Anterior vena cava (tissue), 1 donor: ENCODE measurements around a stretch of chr2.

DNA sequence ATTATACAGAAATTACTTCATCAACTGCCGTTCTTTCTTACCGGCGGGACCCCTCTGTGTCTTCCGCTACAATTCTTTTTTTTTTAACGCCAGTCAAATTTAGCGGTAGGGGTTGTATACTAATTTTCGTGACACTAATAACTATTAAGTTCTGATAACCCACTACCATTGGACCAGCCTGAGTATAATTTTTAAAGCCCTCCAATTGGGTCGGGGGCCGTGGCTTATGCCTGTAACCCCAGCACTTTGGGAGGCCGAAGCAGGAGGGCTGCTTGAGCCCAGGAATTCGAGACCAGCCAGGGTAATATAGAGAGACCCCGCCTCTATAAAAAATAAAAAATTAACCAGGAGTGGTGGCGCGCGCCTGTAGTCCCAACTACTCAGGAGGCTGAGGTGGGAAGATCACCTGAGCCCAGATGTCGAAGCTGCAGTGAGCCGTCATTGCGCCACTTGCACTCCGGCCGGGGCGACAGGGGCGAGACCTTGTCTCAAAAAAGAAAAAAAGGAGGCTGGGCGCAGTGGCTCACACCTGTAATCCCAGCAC lies 1.3 kb downstream of the CLK1 start:
- PRO-cap, result no peak

DNA sequence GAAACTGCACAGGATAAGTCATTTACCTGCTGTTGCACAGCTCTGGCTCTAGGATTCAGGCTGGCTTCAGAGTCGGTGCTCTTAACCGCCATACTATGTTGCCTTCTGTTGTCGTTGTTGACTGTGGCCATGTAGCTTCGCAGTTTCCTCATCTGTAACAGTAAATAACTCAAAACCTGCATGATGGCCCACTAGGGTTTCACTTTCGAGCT lies 538 bp downstream of the NIF3L1 start:
- PRO-cap, result no peak

GRCh38 chr2:201132229-201133378 lies 16.6 kb downstream of the CFLAR start:
- PRO-cap, result no peak

GRCh38 chr2:201136674-201137353 lies 20.9 kb downstream of the CFLAR start:
- PRO-cap, result no peak

- PRO-cap, result no peak
Observed at GRCh38 chr2:201156538-201156948, 26.4 kb upstream of the CASP10 start.

GRCh38 chr2:201168200-201169017 lies 14.5 kb upstream of the CASP10 start:
- PRO-cap, result no peak

GRCh38 chr2:201183842-201184342 lies 951 bp downstream of the CASP10 start:
- PRO-cap, result unidirectional peak, minus-strand start at chr2:201183938

DNA sequence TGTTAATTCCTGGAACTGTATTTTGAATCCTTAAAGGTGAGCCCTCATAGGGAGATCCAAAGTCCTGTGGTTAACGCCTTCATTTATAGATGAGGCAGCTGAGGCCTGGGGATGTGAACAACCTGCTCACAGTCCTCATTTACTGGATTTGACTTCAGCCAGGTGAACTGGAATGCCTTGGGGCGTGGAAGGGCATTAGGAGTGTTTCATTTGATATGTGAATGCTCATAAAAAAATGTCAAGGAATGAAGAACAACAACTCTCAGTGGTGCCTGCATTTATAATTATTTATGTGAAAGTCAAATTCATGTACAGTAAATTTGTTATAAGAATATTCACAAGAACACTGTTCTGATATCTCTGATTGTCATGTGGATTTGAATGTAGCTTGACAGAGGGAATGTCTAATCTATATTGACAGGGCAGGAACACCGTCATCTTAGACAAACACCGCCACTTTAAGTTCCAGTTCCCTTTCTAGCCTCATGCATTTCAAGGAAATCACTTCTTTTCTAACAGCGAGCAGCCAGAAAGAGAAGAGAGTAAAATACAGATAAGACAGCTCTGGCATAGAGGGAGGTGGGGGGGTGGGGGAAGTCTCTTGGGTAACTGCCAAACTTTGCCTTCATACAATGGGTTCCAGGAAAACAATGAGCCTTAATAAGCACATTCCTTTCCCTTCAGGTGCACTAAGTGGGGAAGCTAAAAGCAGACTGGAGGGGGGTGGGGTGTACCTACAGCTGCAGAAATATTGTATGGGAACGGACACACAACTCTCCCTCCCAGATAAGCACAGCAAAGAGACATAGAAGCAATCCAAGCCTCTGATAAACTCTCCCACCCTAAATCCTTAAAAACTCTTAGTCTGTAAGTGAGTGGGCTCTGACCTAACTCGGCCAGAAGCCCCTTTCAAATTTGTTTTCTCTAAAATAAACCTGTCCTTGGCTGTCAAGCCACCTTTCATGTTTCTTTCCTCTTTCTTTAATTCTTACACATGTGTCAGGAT lies 37.1 kb downstream of the CASP10 start:
- PRO-cap, result no peak

GRCh38 chr2:201234251-201234570 lies 26.1 kb upstream of the CASP8 start:
- PRO-cap, result no peak

- PRO-cap, result no peak
Observed at GRCh38 chr2:201252490-201252854, 7.9 kb upstream of the CASP8 start.

GRCh38 chr2:201280529-201280772 lies 20.1 kb downstream of the CASP8 start:
- PRO-cap, result no peak

- PRO-cap, result no peak
Observed at GRCh38 chr2:201432126-201432556, 19.1 kb downstream of the TRAK2 start.

- PRO-cap, result no peak
Observed at GRCh38 chr2:201696155-201696752, 2.2 kb downstream of the MPP4 start.

DNA sequence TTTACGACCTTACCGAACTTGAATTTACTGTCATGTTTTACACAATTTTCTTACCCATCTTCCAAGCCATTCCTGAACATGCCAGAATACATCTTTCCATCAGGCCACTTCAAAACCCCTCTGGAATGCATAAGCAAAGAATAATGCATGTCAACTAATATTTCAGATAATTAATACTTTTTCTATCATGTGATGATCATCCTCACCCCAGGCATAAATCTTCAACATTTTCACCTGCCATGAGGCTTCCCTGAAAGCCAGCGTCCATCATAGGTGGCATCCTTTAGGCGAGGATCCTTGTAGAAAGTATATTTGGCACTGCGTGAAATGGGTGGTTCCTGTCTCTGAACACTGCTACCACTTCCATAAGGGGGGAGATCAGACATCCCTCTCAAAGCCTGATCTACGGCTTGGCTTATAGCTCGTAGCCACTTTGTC lies 28.0 kb upstream of the MPP4 start:
- PRO-cap, result no peak

DNA sequence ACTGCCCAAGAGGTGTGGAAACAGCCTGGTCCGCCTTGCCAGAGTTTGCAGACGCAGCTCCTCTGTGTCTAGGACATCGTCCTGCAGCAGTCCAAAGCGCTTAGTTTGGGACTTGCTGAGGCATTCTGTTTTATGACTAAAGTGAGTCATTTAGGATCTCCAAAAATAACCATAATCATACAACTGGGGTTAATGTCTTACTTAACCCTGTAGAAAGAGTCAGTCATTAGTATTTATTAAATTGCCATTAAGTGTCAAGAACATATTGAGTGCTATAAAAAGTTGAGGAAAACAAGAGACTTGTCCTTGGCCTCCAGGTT lies 74.8 kb downstream of the CDK15 start:
- PRO-cap, result unidirectional peak, minus-strand start at position 102 of the sequence

DNA sequence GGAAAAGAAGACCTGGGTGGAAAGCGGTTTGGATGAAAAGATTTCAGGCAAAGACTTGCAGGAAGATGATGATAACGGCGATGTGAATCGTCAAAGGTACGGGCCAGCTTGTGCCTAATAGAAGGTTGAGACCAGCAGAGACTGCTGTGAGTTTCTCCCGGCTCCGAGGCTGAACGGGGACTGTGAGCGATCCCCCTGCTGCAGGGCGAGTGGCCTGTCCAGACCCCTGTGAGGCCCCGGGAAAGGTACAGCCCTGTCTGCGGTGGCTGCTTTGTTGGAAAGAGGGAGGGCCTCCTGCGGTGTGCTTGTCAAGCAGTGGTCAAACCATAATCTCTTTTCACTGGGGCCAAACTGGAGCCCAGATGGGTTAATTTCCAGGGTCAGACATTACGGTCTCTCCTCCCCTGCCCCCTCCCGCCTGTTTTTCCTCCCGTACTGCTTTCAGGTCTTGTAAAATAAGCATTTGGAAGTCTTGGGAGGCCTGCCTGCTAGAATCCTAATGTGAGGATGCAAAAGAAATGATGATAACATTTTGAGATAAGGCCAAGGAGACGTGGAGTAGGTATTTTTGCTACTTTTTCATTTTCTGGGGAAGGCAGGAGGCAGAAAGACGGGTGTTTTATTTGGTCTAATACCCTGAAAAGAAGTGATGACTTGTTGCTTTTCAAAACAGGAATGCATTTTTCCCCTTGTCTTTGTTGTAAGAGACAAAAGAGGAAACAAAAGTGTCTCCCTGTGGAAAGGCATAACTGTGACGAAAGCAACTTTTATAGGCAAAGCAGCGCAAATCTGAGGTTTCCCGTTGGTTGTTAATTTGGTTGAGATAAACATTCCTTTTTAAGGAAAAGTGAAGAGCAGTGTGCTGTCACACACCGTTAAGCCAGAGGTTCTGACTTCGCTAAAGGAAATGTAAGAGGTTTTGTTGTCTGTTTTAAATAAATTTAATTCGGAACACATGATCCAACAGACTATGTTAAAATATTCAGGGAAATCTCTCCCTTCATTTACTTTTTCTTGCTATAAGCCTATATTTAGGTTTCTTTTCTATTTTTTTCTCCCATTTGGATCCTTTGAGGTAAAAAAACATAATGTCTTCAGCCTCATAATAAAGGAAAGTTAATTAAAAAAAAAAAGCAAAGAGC lies 3.3 kb downstream of the FZD7 start:
- PRO-cap, result bidirectional peak, plus-strand start at position 840 of the sequence, minus-strand start at position 697 of the sequence

DNA sequence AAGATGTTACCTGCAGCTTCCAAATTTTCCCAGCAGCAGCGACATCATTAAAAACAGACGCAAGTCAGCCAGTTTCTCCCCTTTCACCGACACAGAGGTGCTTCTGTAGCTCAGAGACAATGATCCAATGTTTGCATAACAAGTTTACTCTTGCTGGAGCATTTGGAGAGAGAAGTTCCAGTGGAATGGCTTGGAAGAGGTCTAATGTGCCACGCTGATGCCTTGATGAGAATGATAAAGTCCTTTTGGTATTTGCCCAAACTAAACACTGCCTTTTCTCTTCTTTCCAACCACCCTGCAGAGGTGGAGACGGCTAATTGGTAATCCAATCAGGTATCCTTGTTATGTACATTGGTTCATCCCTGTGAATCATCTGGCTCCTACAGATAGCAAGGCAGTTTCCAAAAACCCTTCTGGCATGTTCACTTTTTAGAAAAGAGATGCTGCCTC lies 40.5 kb downstream of the KIAA2012 start:
- PRO-cap, result no peak

- PRO-cap, result no peak
Observed at GRCh38 chr2:202161397-202161918, 76.9 kb downstream of the SUMO1 start.

GRCh38 chr2:202288864-202289091 lies 23.2 kb downstream of the NOP58 start:
- PRO-cap, result no peak

- PRO-cap, result unidirectional peak, plus-strand start at chr2:202375189; bidirectional peak, plus-strand start at chr2:202375886, minus-strand start at chr2:202375716
Observed at GRCh38 chr2:202374932-202375937, 892 bp upstream of the BMPR2 start.